Neural cell (in vitro differentiated cells): ENCODE data around the genes GPSM1 and ENTR1.

GRCh38 chr9:135484536-135485631 lies 5.3 kb downstream of the PPP1R26 start:
- RAMPAGE, long total RNA: no peak

- RAMPAGE, long total RNA: no peak
Observed at GRCh38 chr9:135501567-135501983, 1.1 kb downstream of the MRPS2 start.

- RAMPAGE, long total RNA: no peak
Observed at GRCh38 chr9:135818858-135819583, 88.3 kb downstream of the CAMSAP1 start.

DNA sequence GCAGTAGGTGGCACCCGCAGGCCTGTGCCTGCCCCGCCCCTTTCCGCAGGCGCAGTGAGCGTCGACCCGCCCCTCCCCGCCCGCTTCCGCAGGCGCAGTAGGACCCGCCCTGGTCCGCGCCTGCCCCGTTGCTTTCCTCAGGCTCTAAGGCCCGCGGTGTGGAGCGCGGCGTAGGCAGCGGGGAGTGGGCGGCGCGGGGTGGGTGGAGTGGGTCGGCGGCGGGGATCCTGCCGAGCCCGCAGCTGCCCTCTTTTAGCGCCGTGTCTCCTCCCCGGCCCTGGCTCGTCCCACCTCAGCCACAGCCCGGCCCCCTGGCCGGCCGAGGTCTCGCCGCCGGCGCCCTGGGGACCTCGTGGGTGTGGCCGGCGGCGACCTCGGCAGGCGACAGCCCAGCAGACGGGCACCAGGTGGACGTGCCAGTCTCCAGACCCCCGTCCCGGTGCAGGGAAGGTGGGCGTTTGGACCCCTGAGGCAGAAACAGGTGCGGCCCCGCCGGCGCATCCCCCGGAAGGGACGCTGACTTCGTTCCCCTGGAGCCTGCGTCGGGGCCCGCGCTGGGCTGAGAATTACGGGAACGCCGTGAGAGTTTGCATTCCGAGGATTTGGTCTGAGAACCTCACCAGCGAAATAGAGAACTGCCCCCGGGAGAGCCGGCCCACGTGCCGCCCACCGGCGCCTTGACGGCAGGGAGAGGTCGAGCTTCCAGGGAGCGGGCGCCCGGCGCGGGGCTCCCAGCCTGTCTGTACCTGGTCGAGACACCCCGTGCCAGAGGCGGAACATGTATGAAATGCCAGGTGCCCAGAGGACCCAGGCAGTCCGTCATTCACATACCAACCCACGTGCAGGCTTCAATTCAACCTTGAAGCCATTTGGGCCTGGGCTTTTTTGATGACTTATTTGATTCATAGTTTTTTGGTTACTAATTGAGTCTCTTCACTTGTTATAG lies 633 bp upstream of the CAMSAP1 start:
- RAMPAGE, long total RNA: no peak

- RAMPAGE, long total RNA: no peak
Observed at GRCh38 chr9:135939416-135940139, 21.6 kb downstream of the UBAC1 start.

- RAMPAGE, long total RNA: no peak
Observed at GRCh38 chr9:135950038-135950693, 11.0 kb downstream of the UBAC1 start.

GRCh38 chr9:135990434-135991034 lies 29.4 kb upstream of the UBAC1 start:
- RAMPAGE, long total RNA: no peak

- RAMPAGE, long total RNA: no peak
Observed at GRCh38 chr9:136002951-136003608, 41.9 kb upstream of the UBAC1 start.

DNA sequence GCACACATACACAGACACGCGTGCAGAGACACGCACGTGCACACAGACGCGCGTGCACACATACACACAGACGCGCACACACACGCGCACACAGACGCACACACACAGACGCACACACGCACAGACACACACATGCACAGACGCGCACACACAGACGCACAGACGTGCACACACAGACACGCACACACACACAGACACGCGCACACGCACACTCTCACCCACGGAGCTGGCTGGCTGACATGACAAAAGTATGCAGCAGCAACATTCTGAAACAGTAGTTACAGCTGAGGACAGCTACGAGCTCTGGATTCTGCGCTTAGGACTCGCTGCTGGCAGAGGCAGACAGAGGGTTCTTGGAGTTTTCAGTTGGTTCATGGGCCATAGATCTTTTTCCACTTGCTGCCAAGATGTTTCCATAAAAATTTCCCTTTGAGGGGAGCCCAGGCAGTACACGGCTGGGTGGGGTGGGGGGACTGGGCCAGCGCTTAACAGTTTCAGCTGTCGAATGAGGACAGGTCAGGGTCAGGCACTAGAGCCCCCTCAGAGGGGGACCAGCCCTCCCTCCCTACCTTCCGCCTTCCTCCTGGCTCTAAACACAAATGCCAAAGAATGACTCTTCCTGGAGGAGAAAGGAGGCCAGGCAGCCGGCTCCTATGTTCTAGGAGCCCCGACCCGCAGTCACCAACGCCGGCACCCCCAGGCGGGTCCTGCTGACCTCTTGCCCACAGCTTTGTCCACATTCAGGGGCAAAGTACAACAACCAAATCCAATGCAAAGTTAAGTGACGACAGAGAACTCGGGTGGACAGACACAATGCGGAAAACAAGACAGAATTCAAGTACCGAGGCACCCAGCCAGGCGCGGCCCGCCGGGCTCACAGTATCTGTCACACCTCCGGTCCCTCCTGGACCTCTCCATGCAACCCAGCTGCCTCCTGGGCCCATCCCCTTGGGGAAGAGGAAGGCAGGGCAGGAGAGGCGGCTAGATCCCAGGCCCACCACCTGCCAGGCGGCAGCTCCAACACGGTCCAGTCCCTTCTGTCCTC lies 46.5 kb upstream of the UBAC1 start:
- RAMPAGE, long total RNA: no peak

- RAMPAGE, long total RNA: no peak
Observed at GRCh38 chr9:136052961-136053451, 42.1 kb downstream of the NACC2 start.

DNA sequence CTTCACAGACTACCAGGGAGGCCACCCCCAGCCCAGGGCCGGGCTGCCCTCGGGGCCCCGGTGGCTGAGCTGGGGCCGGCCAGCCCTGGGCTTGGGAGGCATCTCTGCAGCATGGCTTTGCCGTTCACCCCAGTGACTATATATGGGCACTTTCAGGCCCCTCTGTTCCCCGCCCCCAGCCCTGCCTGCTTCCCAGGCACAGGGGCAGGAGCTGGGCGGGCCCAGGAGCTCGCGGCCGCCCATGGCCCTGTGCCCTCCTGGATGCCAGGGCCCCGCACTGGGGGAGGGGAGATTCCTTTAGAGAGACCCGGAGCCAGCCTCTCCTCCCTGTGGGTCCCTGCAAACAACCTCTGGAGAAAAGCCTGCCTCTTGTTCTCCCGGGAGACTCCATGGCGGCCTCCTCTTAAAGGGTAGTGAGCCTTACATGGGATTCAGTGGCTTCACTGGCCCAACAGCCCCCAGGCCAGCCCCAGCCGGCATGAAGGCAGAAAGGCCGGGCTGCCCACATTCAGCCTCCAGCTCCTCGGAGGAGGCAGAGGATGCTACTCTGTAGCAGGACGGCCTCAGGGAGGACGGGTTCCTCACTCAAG lies 4.2 kb downstream of the NACC2 start:
- RAMPAGE, long total RNA: no peak

DNA sequence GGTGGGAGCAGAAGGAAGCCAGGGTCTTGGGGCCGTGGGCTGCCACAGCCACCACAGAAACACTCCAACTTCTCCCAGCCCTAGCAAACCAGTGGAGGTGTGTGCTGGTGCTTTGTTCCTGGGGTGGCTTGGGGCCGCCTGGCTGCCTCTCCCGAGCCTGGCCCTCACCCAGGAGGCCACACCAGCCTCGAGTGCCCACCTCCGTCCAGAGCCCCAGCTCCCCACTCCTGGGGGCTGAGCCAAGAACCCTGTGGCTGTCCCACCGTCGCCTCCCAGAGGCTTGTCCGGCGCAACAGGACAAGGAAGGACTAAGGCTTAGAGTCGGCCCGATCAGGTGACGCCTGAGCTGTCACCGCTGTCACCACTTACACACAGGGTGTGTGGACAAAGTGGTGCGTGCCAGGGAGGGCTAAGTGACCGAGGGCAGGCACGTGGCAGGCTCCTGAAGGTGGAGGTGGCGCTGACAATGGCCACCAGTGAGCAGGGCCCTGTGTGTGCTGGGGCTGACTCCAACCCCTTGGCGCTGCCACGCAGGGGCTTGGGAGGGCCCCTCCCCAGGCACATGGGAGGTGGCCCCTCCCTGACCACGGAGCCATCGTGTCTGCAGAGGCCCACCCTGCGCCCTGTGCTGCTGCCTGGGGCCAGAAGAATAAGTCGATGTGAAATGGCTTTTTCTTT lies 2.9 kb upstream of the GPSM1 start:
- RAMPAGE, long total RNA: no peak

DNA sequence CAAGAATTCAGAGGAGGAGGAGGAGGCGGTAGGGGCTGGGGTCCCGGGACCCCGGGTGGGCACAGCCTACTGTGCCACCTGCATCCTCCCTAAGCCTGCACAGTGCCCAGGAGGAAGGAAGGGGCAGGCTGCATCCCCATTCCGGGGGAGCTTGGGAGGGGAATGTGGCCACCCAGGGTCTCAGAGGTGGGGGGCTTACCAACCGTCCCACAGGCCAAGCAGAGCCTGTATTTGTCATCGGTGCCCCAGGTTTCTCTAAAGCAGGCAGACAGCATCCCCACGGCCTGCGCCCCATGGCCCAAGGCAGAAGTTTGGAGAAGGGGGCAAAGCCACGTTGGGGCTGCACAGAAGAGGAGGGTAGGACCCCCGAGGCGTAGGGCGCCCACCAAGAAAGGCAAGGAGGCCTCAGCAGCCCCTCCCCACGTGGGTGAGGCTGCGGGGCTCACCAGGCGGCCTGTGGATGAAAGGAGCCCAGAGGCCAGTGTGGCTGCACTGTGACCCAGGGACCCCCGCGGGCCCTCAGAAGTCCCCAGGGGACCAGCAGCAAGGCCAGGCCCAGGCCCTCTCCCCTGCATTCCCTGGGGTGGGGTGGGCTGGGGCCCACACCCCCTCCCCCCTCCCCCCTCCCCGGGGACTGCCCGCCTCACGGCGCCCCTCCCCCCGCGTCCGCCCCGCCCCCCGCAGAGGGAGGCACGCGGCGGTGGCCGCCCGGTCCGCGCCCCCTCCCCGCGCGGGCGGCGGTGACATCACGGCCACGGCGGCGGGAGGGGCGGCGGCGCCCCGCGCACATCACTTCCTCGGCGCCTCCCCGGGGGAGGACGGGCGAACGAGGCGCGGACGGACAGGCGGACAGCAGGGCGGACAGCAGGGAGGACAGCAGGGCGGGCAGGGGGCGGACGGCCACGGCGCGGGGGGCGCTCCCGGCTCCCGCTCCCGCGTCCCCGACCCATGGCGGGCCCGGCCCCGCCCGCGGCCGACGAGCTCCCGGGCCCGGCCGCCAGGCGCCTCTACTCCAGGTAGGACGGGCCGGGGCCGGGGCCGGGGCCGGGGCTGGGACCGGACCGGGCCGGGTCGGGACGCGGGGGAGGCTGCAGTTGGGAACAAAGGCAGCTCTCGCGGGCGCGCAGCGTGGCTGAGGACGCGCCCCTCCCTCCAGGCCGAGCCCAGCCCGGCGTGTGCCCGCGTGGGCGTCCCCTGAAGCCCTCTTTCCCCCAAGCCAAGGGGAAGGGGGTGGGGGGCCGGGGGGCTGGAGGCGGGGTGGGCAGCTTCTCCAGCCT lies at the start of gene GPSM1:
GPSM1 (plus strand) TSS at position 792 of the 1,277 bp plus-strand sequence.
- RAMPAGE, long total RNA: no peak

GRCh38 chr9:136328430-136329229 lies 1.3 kb downstream of the GPSM1 start:
- RAMPAGE, long total RNA: no peak

- RAMPAGE, long total RNA: start-site peak on the plus strand at chr9:136410641-136410671, 81 and 607 reads in 2 replicates
Observed at GRCh38 chr9:136410136-136410874, at the start of gene ENTR1. ENTR1 (minus strand) TSS chr9:136410614.

GRCh38 chr9:136417753-136419129 lies 7.8 kb downstream of the PMPCA start:
- RAMPAGE, long total RNA: no peak

DNA sequence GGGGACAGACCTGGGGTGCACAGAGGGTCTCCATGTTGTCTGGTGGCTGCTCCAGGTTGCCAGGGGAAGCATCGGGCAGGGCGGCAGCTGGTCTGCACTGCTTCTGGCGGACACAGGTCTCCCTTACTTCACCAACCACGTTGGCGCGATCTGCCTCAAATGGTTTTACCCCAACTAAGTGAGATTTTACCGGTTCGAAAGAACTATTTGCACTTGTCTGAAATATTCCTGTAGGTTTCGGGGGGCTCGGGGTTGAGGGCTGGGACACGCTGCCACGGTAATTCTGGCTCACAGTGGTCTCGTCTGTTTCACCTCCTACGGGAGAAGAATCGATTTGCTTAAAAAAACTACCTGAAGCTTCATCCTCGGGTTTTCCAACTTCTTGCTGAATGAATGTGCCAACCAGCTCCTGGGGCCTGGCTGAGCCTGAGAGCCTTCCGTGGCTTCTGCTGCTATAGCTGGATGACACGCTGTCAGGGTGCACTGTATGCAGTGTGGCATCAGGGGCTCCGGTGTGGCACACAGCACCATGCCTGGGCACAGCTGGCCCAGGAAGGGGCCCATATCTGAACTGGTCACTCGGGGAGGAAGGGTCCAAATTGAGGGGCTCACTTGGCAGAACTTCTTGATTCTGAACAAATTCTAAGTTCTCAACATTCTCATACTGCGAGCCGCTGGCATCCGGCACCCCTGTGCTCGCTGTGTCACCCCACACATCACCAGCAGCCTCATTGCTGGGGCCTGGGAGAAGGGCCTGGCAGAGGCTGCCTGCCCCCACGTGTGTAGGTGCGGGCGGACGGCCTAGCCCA lies 7.0 kb downstream of the SEC16A start:
- RAMPAGE, long total RNA: no peak

GRCh38 chr9:136514107-136514707 lies 31.4 kb upstream of the SEC16A start:
- RAMPAGE, long total RNA: no peak

GRCh38 chr9:136518526-136519123 lies 27.2 kb downstream of the NOTCH1 start:
- RAMPAGE, long total RNA: no peak

DNA sequence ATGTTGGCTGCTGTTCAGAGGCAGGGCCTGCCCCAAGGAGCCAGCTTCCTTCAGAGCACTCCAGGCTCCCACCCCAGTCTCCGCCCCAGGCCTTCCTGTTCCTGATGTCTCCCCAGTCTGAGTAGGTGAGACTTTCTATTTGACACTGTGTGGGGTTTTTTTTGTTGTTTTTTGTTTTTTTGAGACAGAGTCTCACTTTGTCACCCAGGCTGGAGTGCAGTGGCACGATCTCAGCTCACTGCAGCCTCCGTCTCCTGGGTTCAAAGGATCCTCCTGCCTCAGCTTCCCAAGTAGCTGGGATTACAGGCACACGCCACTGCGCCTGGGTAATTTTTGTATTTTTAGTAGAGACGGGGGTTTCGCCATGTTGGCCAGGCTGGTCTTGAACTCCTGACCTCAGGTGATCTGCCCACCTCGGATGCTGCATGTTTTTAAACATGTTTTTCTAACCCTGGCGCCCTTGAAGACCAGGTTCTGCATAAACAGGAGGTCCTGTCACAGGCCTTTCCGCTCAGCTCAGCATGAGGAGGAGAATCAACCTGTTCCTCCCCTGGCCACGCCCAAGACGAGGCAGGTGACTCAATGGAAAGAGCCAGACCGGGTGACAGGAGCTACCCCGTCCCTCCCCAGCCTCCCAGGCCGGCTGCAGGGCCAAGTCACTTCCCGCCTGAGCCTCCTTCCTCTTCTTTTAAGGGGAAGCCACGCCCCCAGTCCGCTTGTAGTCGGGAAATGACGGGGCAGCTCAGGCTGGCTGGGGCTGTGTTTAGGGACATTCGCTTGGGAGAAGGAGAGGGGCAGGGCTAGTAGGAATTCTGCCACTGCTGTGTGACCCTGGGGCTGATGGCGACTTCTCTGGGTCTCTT lies 6.4 kb downstream of the NOTCH1 start:
- RAMPAGE, long total RNA: no peak